Metastatic Breast Carcinoma in the Brain (tissue), 10 donors: ENCODE measurements around the genes MRPL22, GARIN3 and NIPAL4.

GRCh38 chr5:154837494-154837917 lies 12.9 kb downstream of the FAXDC2 start:
- PRO-cap, 10 experiments = no peak in any of the 10 experiments

- PRO-cap, 10 experiments = peak in 1 of 10 experiments; most common plus-strand start chr5:154850046 (in 1); most common minus-strand start chr5:154849796 (in 1)
These were observed 706 bp downstream of the FAXDC2 start for GRCh38 chr5:154849632-154850162.

- PRO-cap, 10 experiments = no peak in any of the 10 experiments
These were observed 13.4 kb downstream of the CNOT8 start for GRCh38 chr5:154871941-154872180.

DNA sequence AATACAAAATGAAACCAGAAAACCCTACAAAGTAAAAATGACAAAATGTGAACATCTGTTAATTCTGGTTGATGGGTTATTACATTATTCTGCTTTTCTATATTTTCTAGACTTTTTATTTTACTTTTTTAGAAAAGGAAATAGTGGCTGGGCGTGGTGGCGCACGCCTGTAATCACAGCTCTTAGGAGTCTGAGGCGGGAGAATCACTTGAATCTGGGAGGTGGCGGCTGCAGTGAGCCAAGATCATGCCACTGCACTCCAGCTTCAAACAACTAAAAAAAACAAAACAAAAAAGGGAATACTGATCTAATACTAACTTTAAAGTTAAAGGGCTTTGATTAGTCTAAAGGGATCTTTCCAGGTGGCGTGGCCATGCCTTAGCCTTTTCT lies 37.2 kb downstream of the CNOT8 start:
- PRO-cap, 10 experiments = no peak in any of the 10 experiments

DNA sequence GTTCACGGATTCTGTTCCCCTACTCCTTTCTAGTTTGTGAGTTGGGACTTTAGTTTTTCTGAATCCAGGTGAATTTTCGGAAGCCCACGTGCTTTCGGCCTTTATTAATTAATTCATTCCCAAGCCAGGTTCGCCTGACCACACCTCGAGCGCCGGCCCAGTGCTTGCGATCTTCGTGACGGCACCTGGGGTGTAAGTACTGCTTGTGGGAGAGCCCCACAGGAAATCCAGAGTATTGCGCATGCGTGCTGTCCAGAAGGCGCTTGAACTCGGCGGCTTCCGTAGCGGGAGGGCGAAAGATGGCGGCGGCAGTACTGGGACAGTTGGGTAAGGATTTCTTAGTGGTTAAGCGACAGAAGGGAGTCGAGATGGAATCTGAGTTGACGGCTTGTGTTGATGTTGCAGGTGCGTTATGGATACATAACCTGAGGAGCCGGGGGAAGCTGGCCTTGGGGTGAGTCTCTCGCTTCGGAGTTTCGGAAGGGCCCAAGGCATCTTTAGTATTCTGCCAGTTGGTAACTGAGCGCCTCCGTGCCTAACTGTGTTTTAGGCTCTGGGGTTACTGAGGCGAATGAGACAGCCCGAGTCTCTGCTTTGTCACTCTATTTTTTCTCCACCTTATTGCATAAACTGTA lies at the start of gene MRPL22:
Gene MRPL22 (plus strand): TSS at position 262 of the 635 bp plus-strand sequence.
- PRO-cap, 10 experiments = peak in 10 of 10 experiments; most common plus-strand start position 284 of the sequence (in 9); most common minus-strand start position 194 of the sequence (in 5)

DNA sequence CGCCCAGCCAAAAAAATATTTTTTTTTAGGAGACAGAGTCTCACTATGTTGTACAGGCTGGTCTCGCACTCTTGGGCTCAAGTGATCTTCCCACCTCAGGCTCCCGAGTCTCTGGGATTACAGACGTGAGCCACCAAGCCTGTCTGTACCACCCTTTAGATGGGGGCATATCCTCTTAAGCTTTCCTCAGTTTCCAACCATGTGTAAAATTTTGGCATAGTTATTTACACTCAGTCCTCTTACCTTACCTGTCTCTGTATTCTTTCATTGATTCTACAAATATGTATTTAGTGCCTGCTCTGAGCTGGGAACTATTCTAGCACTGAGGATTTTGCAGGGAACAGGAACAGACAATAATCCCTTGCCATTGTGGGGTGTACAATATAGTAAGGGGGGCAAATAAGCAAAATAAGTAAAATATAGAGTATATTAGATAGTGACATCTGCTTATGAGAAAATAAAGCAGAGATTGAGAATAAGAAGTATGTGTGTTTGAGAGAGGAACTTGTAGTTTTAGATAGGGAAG lies 3.4 kb downstream of the MRPL22 start:
- PRO-cap, 10 experiments = no peak in any of the 10 experiments

GRCh38 chr5:156271455-156271953 lies 55.5 kb upstream of the SGCD start:
- PRO-cap, 10 experiments = no peak in any of the 10 experiments

- PRO-cap, 10 experiments = peak in 1 of 10 experiments; most common minus-strand start chr5:157109741 (in 1)
These were observed 918 bp upstream of the HAVCR2 start for GRCh38 chr5:157109629-157110294.

GRCh38 chr5:157166118-157166345 lies at the start of gene GARIN3:
TSS of gene GARIN3 (minus strand) at chr5:157166264.
- PRO-cap, 10 experiments = no peak in any of the 10 experiments

DNA sequence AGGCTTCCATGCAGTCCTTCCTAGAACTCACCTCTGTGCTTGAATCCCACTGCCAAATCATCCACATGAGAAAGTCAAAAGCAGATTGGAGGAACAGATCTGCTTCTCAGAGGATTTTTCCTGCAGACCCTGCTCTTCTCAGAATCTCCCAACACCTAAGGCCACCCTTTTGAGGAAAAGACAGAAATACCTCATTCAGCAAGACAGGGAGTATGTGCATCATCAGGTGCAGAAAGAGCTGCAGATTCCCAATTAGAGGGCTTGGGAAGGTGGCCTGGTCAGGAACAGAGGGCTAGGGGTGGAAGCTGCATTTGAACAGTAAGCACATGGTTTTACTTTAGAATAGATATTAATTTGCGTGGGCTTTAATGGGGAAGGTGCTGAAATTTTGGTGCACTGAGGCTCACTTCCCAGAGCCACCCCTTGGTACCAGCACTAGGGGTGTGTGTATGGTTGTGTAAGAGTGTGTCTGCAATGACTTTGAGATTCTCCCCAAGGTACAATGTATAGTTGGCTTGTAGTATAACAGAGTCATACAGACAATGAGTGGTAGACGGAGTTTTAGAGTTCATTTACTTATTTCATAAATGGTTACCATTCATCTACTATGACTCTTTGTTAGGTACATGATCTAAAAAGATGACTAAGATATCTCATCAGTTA lies 9.3 kb upstream of the CYFIP2 start:
- PRO-cap, 10 experiments = no peak in any of the 10 experiments

DNA sequence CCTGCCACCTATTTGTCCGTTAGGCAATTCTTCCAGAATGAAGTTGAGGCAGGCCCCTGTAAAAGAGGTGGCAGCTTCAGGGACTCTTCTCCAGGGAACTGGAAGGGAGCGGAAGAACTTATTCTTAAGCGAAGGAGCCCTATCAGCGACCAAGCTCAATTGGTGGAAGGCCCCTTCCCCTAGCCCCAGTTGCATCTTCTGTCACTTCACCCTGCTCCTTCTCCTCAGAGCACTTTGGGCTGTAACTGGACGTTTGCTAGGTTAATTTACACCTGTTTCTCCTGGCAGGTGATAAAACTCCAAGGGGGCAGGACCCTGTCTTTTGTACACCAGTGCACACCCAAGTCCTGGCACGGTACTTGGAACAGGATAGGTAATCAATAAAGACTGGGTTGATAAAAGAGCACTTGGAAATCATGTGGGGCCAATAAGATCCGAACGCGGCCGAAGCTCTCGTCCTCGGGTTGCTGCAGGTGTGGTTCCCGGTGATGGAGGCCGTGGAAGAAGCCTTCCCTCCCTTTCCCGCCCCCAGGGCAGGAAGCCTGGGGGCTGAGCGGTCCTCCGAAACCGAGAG lies 468 bp upstream of the CYFIP2 start:
- PRO-cap, 10 experiments = no peak in any of the 10 experiments

DNA sequence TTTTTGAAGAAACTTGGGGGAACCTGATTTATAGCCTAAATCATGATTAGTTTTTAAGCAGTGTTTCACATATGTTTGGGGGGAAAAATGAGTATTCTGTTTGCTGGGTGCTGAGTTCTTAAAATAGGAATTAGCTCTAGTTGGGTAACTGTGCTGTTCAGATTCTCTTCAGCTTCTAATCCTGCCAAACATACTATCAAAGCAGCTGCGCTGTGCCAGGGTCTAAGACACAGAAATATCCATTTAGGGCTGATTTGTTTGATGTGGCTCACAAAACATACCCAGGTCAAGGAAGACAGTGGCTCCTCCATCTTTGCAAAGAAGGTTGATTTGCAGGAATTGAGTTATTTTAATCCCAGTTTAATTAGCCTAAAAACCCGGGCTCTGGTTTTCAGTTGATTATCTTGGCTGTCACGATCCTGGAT lies 18.6 kb downstream of the CYFIP2 start:
- PRO-cap, 10 experiments = no peak in any of the 10 experiments

- PRO-cap, 10 experiments = no peak in any of the 10 experiments
These were observed at the start of gene NIPAL4 for GRCh38 chr5:157459720-157460608. TSS of gene NIPAL4 (plus strand) at chr5:157460213.

DNA sequence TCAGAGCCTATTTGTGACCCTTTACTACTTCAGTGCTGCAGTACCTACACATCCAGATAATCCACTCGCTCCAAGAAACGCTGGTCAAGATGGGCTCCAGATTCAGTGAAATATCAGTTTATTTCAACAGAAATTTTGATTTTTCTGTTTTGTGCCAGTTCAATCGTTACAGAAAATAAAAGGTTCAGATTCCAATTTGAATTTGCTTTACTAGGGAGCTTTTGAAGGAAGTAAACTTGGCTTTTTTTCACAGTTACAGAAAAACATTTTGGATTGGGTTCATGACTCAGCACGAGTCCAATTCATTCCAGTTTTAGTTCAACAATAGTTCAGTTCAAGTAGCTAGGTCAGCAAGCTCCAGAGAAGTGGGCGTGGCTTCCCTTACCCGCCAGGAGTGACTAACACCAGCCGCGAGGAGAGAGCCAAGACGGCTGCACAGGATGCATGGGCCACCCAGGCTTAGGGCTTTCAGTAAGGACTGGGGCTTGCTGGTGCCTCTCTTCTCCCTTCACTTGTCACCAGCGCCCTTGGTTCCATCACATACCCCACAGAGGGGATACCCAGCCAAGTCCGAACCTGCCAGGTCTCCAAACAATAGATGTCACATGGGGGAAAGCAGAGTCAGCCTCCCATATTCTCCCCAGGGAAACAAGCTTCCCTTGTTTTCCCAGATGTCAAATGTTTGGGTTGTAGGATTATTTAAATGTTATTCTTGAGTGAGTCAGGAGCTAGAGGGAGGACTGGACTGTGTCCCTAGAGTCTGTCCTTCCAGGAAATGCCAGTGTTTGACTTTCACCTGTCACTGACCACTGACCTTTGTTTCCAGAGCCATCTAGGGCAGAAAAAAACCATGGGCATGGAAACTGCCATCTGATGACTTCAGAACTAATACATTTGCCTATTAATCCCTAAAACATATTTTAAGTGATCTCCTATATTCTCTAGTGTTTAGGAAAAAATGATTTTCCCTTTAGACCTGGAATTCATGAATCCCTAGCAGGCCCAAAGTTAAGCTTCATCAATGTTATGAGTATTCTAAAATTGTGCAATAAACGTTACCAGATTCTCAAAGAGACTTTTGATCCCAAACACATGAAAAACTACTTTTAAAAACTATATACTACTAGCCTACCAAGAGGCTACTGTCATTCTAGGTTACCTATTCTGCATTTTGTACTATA lies 51.8 kb downstream of the NIPAL4 start:
- PRO-cap, 10 experiments = peak in 6 of 10 experiments; most common plus-strand start position 418 of the sequence (in 4)

DNA sequence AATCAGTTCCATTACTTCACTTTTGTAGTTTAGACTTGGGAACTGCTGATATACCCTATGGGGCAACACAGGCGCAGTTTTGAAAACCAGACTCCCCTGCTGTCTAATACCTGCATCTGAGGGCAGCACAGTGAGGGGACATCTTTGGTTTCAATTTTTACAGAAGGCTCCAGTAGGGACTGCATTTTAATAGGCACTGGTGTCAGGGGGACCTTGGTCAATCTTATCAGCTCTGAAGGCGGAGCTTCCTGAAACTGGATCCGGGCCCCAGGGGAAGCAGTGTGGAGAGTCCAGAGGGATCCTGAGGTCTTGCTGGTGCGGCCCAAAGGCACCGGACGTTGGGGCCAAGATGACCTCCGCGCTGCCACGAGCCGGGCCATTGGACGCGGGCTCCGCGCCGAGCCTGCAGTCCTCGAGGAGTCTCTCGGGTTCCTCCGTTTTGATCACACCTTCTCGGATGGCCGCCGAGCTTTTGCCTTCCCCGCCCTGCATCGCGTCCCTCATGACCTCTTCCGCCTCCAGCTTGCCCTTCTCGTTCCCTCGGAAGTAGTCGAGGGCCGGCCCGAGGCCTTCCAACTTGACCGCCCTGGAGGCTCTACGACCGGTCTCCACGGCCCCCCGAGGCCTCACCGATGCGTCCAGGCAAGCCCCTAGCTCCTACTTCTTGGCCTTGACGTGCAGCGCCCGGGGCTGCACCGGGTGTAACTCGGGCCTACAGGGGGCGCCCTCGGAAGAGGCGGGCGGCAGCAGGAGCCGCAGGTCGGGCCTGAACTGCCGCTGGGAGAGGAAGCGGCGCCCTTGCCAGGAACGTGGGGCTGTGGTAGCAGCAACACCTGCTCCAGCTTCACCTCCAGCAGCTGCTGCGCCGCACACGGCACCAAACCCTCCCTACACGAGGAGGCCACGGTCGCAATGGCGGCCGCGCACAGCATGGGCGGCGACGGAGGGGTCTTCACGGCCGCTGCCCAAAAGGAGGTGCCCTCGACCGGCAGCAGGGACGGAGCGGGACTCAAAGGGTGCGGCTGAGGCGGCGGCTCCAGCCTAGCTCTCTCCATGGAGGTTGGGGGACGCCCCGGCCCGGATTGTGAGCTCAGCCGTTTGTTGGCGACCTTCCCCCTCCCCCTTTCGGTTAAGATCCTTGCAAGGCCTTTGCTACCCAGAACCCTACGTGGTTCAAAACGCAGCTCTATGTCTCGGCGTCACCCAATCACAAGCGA lies 18.9 kb downstream of the C5orf52 start:
- PRO-cap, 10 experiments = no peak in any of the 10 experiments

- PRO-cap, 10 experiments = no peak in any of the 10 experiments
These were observed 167.5 kb upstream of the CLINT1 start for GRCh38 chr5:158026178-158027048.

GRCh38 chr5:158409410-158409864 lies 550.5 kb upstream of the CLINT1 start:
- PRO-cap, 10 experiments = no peak in any of the 10 experiments

DNA sequence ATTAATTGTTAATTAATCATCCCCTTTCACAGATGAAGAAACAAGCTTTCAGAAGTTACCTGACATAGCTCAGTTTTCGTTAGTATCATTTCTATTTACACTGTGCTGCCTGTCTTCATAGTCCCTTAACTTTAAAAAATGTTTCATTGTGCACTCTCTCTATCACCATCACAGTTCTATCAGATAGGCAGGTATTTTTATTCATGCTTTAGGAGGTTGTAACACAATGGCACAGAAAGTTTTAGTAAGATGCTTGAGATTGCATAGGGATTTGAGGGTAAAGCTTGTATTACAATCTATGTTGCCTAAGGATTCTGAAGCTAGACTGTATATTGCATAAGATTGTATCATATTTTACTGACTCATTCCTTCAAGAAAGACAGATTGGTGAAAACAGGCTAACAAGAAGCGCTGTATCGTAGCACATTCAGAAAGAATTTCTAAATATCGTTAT lies 577.8 kb downstream of the EBF1 start:
- PRO-cap, 10 experiments = no peak in any of the 10 experiments

- PRO-cap, 10 experiments = no peak in any of the 10 experiments
These were observed 429.5 kb downstream of the EBF1 start for GRCh38 chr5:158670137-158670773.

DNA sequence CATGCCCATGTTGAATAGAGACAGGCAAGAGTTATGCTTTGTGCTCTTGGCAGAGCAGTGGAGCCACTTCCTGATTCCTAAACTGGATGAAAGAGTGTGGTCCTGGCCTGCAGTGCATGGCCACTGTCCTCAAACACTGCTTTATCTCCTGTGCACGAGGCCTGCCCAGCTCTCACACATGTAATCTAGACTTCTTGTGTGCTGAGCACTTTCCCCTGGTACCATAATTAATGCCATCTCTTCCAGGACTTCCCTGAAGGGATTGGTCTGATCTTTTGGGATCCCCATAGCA lies 2.1 kb upstream of the EBF1 start:
- PRO-cap, 10 experiments = no peak in any of the 10 experiments